Bile duct (tissue), 1 donor: ENCODE results near the genes TMEM106C and LALBA.

DNA sequence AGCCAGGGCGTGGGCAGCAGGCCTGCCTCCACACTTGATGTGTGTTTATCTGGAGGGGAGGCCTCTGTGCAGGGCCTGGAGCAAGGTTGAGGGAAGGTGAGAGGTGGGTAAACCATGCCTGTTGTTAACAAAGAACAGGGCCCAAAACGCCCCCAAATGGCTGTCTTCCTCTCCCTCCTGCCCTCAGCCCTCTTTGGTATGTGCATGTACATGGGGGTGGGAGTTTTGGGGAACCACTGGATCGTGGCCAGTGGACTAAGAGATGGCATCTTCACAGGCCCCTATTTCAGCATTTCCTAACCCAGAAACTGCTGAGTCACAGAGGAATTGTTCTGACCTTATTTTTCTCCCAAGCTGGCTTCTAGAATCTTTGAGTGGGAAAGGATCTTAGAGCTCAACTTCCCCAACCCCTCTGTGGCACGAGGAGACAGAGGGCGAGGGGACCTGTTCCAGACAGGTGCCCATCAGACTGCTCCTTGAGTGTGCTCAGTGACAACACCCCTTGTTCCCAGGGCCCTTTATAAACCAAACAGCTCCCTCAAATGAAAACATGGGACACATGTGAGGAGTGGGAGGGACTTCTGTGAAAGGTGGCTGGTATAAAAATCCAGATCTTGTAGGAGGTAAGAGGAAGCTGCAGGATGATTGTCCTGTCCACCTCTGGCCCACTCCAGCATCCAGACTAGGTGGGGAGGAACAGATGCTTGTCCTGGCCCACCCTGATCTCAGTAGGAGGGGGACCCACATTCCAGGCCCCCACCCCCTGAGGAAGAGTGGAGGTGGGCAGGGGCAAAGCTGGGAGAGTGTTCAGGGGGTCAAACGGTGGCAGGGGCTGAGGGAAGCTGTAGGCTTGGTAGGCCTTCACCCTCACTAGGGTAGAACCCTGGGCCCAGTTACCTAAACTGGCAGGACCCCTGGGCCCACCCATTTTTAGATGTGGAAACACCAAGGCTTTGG, 3.8 kb downstream of the SLC48A1 start:
- PRO-cap = no peak

GRCh38 chr12:47801960-47802817, 17.5 kb downstream of the HDAC7 start:
- PRO-cap = no peak

GRCh38 chr12:47822259-47823012, 2.7 kb upstream of the HDAC7 start:
- PRO-cap = no peak

DNA sequence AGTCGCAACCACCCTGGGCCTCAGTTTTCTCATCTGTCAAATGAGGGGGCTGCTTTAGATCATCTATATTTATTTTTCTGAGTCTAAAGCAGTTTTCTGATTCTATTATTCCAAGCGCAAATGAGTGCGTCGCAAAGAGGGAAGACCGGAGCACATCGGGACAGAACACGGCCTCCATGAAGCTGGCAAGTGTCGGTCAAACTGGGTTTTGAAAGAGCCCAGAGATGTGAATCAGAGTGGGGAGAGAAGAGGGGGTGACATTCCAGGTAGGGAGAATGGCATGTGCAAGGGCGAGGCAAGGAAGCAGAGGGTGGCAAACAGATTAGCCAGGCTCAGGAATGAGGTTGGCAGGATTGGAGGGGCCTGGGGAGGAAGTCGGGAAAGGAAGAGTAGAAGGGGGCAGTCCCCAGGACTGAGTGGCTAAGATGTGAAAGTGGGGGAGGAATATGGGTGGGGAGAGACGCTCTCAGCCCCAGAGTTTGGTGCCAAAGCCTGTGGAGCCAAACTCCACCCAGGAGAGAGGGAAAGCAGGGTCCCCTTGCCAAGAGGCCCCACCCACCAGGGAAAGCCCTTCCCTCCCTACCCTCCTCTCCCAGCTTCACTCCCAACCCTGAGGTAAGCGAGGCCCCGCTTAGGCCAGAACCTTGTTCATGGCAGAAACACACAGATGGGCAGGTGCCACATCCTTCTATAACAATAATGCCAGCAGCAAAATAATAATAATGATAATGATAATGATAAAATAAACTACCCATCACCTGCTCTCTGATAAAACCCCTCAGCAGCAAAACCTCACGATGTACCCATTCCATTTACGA, 5.5 kb upstream of the HDAC7 start:
- PRO-cap = unidirectional peak, minus-strand start at position 210 of the sequence

DNA sequence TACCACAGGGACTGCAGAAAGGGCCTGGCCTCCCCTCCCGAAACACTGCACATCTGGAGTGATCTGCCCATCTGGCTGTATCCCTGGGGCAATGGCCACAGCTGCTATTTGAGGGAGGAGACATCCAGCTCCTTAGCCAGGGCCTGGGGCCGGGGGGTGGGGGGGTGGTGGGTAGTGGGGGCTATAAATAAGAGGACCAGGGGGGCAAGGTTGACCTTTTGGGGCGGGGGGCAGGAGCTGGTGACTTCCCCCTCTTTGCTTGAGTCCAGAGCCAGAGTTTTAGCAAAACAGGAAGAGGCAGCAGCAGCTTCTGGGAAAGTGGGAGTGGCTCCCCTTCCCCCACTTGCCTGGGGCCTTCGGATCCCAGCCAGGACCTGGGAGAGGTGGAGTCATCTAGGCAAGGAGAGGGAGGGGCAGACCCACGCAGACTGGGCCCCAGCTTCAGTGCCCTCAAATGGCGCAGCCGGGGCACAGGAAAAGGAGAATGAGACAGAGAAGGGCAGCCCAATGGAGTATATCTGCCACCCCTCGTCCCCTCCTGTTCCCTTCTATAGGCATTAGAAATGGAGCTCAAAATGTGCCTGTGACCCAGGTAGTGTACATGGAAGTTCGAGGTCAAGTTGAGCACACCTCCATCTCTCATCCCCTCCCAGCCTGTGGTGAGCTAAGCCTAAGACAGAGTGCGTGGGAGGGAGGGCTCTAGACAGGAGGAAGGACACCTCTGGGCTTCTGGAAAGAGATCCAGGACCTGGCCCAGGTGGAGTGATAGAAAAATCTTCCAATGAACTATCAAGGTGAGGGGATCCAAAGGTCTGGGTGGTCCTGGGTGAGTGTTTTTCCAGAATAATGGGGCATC, 9.3 kb upstream of the HDAC7 start:
- PRO-cap = bidirectional peak, plus-strand start at position 481 of the sequence, minus-strand start at position 281 of the sequence; bidirectional peak, plus-strand start at position 678 of the sequence, minus-strand start at position 658 of the sequence

GRCh38 chr12:47963225-47964108, at the start of gene TMEM106C:
Gene TMEM106C, plus strand, starts transcription at chr12:47963596.
- PRO-cap = bidirectional peak, plus-strand start at chr12:47963607, minus-strand start at chr12:47963469

DNA sequence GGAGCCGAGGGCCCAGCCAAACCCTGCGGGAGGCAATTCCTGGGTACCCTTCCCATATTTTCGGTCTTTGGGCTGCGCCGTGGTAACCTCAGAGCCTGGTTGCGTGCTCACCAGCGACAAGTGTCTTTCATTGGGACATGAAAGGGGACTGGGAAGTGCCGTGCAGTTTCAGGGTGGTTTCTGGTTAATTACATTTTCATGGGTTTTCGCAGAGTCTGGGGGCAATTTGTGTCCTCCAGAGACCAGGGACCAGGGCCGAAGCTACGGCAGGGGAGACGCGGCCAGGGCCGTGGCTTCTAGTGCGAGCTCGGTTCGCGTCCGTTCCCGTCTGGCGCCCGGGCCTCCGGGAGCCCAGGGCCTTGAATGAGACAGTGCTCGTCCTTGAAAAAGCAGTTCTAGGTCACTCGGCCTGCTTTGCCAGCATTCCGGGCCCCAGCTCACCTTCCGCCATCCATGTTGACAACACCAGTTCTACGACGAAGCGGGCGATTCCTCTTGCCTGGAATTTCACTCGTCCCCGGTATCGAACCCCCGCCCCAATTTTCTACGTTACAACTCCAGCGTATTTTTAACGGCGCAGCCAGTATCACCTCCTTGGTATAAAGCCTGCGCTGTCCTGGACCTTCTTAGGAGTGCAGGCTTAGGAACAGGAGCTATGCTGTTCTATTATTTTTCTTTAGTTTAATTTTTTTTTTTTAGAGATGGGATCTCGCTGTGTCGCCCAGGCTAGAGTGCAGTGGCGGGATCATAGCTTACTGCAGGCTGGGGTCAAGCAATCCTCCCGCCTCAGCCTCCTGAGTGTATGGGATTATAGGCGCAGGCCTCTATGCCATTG, 4.4 kb downstream of the OR10AD1 start:
- PRO-cap = bidirectional peak, plus-strand start at position 440 of the sequence, minus-strand start at position 361 of the sequence

- PRO-cap = no peak
Measured at GRCh38 chr12:48202790-48203274, 260 bp downstream of the OR10AD1 start.

GRCh38 chr12:48569901-48570345, at the start of gene LALBA:
Gene LALBA, minus strand, starts transcription at chr12:48570046.
- PRO-cap = no peak

GRCh38 chr12:48664633-48665035, 17.4 kb downstream of the KANSL2 start:
- PRO-cap = no peak

DNA sequence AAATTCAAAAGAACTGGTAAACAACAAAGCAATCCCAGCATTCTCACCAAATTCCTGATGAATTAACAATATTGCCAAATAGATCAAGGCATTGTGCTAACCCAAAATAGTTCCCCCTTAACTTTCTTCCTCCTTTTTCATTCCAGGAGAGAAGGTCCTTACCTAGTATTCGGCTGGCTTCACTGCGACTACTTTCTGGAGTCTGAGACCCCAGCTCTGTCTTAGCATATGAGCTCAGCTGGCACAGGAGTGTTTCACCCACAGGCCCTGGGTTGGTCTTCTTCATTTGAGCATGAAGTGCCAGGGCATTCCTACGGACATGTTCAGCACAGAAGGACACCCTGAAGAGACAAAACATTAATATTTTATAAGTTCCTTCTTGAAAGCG, 2.6 kb downstream of the KANSL2 start:
- PRO-cap = no peak

- PRO-cap = no peak
Measured at GRCh38 chr12:48685100-48685452, 3.0 kb upstream of the KANSL2 start.

DNA sequence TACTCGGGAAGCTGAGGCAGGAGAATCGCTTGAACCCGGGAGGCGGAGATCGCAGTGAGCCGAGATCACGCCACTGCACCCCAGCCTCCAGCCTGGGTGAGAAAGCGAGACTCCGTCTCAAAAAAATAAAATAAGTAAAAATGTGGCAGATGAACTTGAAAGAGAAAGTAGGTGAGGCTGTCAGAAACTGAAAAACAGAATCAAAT, 708 bp upstream of the CCNT1 start:
- PRO-cap = no peak

GRCh38 chr12:48813971-48814612, 4.2 kb upstream of the CACNB3 start:
- PRO-cap = bidirectional peak, plus-strand start at chr12:48814432, minus-strand start at chr12:48814398

DNA sequence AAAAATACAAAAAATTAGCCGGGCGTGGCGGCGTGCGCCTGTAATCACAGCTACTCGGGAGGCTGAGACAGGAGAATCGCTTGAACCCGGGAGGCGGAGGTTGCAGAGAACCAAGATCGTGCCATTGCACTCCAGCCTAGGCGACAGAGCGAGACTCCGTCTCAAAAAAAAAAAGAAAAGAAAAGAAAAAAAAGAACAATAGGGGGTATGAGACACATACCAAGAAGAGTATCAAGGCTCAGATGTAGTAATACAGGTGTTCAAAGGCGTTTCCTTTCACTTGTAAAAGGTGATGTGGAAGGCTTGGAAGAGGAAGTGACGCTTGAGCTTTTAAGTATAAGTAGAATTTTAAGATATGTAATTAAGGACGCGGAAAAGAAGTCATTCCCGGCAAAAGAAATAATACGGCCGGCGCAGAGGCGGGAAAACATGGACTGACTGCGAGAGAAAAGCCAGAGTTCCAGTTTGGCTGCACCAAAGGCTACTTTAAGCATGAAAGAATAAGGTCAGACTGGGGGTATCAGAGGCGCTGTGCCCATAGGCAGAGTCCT, 578 bp downstream of the DDX23 start:
- PRO-cap = no peak

- PRO-cap = no peak
Measured at GRCh38 chr12:48925881-48926166, 532 bp upstream of the FKBP11 start.

GRCh38 chr12:48932766-48933533, 7.7 kb upstream of the FKBP11 start:
- PRO-cap = unidirectional peak, plus-strand start at chr12:48933036

GRCh38 chr12:48995199-48996271, 3.6 kb downstream of the DDN start:
- PRO-cap = no peak

DNA sequence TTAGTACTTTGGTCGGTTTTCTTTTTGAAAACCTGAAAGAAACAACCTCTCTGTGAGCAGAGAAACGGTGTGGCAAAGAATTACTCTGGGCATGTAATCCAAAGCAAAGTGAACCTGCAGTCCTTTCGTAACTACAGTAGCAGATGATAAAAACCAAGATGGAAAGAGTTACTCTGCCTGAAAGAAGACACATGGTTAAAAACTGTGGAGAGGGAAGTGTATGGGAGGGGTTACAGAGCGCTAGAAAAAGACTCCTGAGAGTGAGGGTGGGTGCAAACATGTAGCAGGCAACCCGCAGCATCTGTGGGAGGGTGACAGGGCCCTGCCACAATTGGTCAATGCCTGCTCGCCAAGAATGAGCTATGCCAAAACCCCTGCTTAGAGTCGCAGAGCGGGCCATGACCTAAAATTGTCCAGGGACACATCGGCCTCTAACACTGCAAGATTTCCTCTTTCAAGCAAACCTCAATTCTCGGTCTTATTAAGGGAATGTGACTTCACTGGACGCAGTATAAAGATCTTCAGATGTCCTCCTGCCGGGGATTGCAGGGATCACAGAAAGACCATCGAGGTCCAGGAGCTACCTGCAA, 731 bp downstream of the PRKAG1 start:
- PRO-cap = unidirectional peak, plus-strand start at position 542 of the sequence

GRCh38 chr12:49022017-49022827, 3.6 kb upstream of the PRKAG1 start:
- PRO-cap = no peak